ENCODE results near the genes NAT9, FADS6, GGA3 and MIF4GD.

GRCh38 chr17:74641892-74642257 lies 18.3 kb upstream of the CD300E start:
- PRO-cap, 7 experiments: no peak in any of the 7 experiments
- RAMPAGE, long total RNA, 2 experiments: no peak in any of the 2 experiments

GRCh38 chr17:74769578-74770146 lies 6.5 kb downstream of the NAT9 start:
- PRO-cap, 7 experiments: no peak in any of the 7 experiments
- RAMPAGE, long total RNA, 2 experiments: no peak in any of the 2 experiments

DNA sequence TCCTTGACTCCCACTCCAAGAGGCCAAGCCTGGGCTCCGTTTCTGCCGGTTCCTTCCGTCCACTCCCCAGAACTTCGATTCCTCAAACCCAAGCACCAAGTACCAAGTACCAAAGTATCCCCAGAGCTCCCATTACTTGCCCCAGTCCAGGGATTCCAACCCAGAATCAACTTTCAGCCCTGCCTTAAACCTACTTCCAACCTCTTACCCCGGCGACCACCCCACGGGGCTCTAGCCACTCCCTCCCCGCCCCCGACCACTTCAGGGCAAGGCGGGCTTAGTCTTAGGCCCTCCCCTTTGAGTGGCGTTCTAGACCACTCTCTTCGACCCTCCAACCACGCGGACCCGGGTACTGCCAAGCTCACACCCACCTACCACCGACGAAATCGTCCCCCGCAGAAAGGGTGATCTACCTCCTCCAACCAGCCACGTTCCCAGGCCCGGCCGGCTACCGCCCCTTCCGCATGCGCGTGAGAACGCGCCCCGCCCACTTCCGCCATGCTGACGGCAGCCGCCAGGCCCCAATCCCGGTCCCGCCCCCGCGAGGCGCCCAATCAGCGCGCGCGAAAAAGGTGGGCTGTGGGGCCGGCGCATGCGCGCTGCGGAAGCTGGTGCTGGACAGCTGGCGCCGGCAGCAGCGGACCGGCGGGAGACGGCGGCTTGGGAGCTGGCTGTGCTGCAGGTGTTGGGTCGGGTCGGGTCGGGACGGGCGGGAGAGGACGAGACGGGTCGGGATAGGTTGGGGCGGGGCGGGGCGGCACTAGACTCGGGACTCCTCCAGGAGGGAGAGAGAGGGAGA lies at the start of gene NAT9:
Gene NAT9 (minus strand): TSS at position 450 of the 799 bp plus-strand sequence.
- PRO-cap, 7 experiments: peak in 7 of 7 experiments; most common plus-strand start position 604 of the sequence (in 7); most common minus-strand start position 436 of the sequence (in 6)
- RAMPAGE, long total RNA, 2 experiments: start-site peak on the minus strand in 2 of 2 experiments, centred at positions 420 to 424 of the sequence, 130 to 139 reads per replicate

GRCh38 chr17:74791450-74791820 lies 15.1 kb downstream of the TMEM104 start:
- PRO-cap, 7 experiments: no peak in any of the 7 experiments
- RAMPAGE, long total RNA, 2 experiments: no peak in any of the 2 experiments

GRCh38 chr17:74893475-74894107 lies at the start of gene FADS6:
Gene FADS6 (minus strand): TSS chr17:74893633.
- PRO-cap, 7 experiments: no peak in any of the 7 experiments
- RAMPAGE, long total RNA, 2 experiments: no peak in any of the 2 experiments

DNA sequence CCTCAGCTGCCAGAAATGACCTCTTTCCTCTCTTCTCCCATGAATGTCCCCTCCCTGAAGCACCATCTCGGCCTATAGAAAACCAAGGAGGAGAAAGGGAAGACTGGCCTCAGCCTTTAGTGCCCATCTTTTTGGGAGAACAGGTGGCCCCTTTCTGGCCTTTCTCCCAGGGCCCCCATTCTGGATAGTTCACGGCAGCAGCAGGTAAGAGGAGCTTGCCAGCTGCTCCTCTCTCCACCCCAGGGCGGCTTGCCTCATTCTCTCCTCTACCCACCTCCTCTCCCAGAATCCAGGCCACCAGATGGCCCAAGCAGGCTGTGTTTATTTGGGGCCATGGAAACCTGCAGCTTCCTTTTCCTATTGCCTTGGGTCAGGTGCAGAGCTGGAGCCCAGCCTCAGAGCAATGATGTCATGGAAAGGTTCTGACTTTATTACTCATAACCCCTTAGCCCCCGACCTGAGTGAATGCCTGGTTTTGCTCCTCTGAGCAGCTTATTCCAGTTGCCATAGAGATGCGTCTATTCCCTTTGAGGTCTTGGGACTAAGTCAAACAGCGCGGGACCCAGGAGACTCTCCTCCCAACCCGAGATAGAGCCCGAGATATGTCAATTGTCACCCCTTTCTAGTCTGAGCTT lies 1.5 kb upstream of the MRPL58 start:
- PRO-cap, 7 experiments: peak in 1 of 7 experiments; most common plus-strand start position 438 of the sequence (in 1); most common minus-strand start position 256 of the sequence (in 1)
- RAMPAGE, long total RNA, 2 experiments: no peak in any of the 2 experiments

DNA sequence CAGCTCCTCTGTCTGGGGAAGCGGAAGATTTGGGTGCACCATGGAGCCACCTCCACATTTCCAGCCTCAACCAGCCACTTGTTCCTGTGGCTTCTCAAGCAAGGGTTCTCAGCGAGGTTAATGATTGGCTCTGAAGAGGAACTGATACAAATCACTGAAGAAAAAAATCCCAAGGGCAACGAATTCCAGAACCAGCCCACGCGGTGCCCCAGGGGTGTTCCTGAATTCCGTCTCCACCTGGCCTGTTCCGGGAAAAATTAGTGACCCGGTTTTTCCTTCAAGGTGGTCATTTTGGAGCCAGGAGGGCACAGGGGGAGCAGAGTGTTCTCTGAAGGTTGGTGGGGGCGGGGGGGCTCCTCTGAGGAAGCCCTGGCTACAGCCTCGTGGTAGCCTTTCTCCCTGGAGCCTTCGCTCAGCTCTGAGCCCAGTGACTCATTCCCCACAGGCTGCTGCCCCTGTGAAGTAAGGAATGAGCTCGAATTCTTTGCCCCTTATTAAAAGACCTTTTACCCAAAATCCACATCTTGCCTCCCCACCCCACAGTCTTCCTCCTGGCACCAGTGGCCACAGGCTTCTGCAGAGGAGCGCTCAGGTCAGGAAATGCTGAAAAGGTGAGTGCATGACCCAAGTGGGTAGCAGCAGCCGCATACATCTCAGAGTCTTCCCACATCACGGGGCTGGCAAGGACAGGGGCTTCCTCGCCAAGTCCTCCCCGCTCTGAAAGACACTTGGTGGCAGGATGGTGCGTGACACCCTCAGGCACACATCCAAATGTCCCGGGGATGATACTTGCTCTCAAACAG lies 9.0 kb upstream of the SLC16A5 start:
- PRO-cap, 7 experiments: no peak in any of the 7 experiments
- RAMPAGE, long total RNA, 2 experiments: no peak in any of the 2 experiments

- PRO-cap, 7 experiments: no peak in any of the 7 experiments
- RAMPAGE, long total RNA, 2 experiments: no peak in any of the 2 experiments
Measured at GRCh38 chr17:75130026-75130631, 1.4 kb downstream of the NT5C start.

DNA sequence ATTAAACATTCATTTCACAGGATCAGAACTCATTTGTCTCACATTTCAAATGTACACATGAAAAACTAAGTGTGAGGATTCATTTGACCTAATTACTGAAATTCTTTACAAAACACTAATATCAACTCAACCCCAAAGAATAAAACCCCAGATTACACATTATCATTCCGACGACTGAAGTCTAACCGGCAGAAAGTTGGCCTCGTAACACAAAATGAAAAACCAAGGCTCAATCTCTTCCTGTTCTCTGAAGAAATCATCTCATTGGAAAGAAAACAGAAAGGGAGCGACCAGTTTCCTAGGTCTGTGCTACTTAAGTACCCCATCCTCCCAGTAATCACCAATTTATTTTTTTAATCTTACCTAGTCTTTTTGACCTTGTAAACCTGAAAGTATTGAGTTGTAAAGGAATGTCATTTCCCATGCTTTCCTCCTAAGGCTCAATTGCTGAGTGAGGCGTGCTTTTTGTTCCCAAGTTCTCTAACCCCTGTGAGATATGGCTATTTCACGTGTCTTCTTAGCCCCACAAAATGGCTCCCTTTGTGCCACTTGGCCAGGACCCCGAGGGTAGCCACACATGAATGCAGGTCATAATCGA lies 1.7 kb downstream of the JPT1 start:
- PRO-cap, 7 experiments: no peak in any of the 7 experiments
- RAMPAGE, long total RNA, 2 experiments: no peak in any of the 2 experiments

DNA sequence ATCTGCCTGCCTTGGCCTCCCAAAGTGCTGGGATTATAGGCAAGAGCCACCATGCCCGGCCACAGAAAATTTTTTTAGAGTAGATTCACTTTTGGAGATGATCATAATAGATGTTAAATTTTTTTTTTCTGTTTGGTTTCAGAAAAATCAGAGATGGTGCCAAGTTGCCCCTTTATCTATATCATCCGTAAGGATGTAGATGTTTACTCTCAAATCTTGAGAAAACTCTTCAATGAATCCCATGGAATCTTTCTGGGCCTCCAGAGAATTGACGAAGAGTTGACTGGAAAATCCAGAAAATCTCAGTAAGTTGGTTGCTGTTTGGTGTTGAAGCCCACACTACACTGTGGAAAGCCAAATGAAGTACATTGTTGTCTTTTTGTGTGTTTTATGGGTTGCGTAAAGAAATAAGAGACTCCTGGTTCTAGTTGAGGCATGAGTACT lies 4.2 kb downstream of the NUP85 start:
- PRO-cap, 7 experiments: no peak in any of the 7 experiments
- RAMPAGE, long total RNA, 2 experiments: no peak in any of the 2 experiments

DNA sequence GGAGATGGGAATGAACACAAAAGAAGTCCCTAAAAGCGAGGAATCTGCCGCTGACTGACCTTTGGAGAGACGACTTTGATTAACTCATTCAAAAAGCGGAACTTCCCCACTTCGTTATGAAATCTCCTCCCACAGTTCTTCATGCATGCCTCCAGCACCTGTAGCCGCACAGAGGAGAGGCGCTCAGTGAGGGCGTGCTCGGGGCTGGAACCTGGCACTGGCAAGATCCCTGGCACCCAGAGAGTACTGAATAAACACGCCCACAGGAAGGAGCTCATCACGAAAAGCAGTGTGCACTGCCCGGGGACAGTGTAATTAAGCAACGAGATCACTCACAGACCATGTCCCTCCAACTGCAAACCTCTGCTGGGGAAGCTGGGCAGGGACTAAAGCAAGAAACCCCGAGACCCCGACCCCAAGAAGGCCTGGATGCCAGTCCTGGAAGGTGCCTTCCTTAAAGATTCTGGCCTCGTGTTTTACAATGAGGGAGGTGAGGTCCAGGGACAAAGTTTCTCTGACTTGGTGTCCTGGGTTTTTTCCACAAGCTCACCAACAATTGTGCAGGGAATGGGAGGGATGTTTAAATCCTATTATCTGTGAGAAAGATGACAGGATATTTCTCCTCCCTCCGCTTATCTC lies 16.7 kb downstream of the GGA3 start:
- PRO-cap, 7 experiments: no peak in any of the 7 experiments
- RAMPAGE, long total RNA, 2 experiments: no peak in any of the 2 experiments

- PRO-cap, 7 experiments: peak in 7 of 7 experiments; most common minus-strand start chr17:75261600 (in 5)
- RAMPAGE, long total RNA, 2 experiments: start-site peak on the plus strand in 2 of 2 experiments, at chr17:75261662-75261704 at its widest, 48 to 114 reads per replicate; start-site peak on the minus strand in 1 of 2 experiments, at chr17:75261586-75261600 at its widest, 45 reads per replicate
Measured at GRCh38 chr17:75261448-75261805, at the start of gene GGA3. Gene GGA3 (minus strand): TSS chr17:75261606.

GRCh38 chr17:75267710-75268569 lies 3.1 kb downstream of the MIF4GD start:
- PRO-cap, 7 experiments: no peak in any of the 7 experiments
- RAMPAGE, long total RNA, 2 experiments: no peak in any of the 2 experiments

DNA sequence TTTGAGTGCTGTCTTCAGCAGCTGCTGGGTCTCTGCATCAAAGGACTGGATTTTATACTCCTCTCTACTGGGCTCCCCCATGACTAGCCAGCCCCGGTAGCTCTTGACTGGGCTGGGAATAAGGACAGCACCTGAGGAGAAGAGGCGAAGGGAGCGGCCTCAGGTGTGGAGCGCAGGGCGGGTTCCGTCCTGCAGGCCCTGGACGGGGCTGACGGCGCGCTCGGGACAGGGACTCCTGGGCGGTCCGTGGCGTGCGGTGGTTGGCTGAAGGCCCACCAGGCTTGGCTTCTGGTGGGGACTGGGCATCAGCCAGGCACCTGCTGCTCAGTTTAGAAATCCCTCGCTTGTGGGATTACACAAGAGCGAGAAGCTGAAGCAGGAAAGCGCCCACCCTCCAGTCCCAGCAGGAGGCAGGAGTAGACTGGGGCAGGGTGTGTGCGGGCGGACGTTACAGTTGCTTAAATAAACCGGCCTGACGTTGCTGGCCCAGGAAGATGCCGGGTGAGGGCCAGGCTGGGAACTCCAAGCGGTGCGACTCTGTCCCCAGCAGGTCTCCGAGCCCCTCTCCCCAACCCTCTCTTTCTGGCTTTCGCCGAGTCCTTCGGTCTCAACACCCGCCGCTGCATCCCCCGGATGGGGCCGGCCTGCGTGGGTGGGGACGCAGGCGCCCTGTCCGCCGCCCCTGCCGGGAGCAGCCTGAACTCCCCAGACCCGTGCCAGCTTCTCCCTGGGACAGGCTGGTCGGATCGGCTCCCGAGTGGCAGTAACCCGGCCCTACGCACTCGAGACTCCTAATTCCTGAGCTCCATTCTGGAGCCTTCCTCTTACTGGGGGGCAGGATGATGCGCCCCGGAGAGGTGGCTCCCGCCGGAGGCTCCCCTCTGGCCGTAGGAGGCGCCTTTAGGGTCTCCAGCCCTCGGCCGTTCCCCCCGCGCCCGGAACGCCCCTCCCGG lies 640 bp downstream of the MIF4GD start:
- PRO-cap, 7 experiments: peak in 7 of 7 experiments; most common plus-strand start position 489 of the sequence (in 7); most common minus-strand start position 423 of the sequence (in 4)
- RAMPAGE, long total RNA, 2 experiments: no peak in any of the 2 experiments

- PRO-cap, 7 experiments: peak in 7 of 7 experiments; most common plus-strand start chr17:75271316 (in 6); most common minus-strand start chr17:75271169 (in 4)
- RAMPAGE, long total RNA, 2 experiments: no peak in any of the 2 experiments
Measured at GRCh38 chr17:75271068-75271631, at the start of gene MIF4GD. Gene MIF4GD (minus strand): TSS chr17:75271231.

DNA sequence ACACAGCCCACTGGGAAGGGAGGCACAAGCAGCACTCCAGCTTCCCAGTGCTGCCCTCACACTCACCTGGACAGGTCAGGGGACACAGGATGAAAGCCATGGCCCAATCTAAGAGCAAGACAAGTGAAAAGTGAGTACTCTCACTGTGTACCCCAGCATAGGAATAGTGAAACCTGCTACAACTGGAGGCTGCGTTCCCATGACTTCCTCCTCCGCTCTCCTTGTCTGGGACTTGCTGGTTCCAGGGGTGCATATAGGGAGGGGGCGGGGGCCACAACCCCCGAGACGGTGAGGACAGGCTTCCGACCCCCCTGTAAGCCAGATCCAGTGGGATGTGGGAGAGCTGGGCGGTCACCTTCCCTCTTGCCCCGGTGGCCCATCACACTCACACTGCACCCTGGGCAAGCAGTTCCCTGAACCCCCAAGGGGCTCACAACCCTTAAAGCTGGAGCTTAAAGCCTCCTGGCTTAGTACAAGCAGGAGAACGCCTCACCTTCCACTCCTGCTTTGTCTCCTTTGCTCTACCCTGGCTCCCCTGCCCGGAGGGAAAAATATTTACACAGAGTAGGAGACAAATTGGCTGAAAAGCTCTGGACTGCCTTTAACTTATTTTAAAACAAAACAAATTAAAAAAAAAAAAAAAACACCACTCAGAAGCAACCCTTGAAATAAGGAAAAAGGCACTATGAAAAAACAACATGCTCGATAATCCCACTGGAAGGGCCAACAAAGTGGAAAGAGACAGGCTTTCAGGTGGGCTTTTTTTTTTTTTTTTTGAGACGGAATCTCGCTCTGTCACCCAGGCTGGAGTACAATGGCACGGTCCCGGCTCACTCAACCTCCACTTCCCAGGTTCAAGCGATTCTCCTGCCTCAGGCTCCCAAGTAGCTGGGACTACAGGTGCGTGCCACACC lies 29.7 kb upstream of the SLC25A19 start:
- PRO-cap, 7 experiments: no peak in any of the 7 experiments
- RAMPAGE, long total RNA, 2 experiments: no peak in any of the 2 experiments

DNA sequence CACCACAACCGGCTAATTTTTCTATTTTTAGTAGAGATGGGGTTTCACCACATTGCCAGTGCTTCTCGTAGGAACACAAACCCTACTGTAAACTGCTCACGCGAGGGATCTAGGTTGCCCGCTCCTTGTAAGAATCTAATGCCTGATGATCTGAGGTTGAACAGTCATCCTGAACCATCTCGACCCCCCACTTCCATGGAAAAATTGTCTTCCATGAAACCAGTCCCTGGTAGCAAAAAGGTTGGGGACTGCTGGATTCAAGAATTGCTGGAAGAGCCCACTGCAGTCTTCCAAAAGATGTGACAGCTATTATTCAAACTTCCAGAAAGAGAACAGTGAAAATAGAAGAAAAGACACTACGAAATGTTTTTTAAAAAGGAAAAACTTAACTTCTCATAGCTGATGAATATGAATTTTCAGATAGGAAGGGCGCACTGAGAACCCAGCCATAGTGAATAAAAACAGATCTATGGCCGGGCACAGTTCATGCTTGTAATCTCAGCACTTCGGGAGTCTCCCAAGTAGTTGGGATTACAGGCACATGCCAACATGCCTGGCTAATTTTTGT lies 51.0 kb downstream of the GRB2 start:
- PRO-cap, 7 experiments: no peak in any of the 7 experiments
- RAMPAGE, long total RNA, 2 experiments: no peak in any of the 2 experiments

DNA sequence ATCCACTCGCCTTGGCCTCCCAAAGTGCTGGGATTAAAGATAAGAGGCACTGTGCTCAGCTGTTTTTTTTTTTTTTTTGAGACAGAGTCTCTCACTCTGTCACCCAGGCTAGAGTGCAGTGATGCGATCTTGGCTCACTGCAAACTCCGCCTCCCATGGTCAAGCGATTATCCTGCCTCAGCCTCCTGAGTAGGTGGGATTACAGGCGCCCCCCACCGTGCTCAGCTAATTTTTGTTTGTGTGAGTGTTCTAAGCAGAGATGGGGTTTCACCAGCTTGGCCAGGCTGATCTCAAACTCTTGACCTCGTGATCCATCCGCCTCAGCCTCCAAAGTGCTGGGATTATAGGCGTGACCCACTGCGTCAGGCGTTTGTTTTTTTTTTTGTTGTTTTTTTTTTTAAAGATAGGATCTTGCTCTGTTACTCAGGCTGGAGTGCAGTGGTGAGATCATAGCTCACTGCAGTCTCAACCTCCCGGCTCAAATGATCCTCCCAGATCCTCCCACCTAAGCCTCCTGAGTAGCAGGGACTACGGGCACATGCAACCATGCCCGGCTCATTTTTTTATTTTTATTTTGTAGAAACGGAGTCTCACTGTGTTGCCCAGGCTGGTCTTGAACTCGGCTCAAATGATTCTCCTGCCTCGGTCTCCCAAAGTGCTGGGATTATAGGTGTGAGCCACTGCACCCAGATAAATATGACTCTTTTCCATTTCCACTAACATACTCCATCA lies 37.2 kb downstream of the GRB2 start:
- PRO-cap, 7 experiments: no peak in any of the 7 experiments
- RAMPAGE, long total RNA, 2 experiments: no peak in any of the 2 experiments

- PRO-cap, 7 experiments: no peak in any of the 7 experiments
- RAMPAGE, long total RNA, 2 experiments: no peak in any of the 2 experiments
Measured at GRCh38 chr17:75371924-75372980, 33.2 kb downstream of the GRB2 start.

GRCh38 chr17:75404665-75405386 lies 652 bp downstream of the GRB2 start:
- PRO-cap, 7 experiments: peak in 4 of 7 experiments; most common plus-strand start chr17:75405130 (in 2); most common minus-strand start chr17:75404926 (in 4)
- RAMPAGE, long total RNA, 2 experiments: no peak in any of the 2 experiments